Penis (tissue), 1 donor: Measurements from ENCODE around the genes FSIP2 and COL5A2.

DNA sequence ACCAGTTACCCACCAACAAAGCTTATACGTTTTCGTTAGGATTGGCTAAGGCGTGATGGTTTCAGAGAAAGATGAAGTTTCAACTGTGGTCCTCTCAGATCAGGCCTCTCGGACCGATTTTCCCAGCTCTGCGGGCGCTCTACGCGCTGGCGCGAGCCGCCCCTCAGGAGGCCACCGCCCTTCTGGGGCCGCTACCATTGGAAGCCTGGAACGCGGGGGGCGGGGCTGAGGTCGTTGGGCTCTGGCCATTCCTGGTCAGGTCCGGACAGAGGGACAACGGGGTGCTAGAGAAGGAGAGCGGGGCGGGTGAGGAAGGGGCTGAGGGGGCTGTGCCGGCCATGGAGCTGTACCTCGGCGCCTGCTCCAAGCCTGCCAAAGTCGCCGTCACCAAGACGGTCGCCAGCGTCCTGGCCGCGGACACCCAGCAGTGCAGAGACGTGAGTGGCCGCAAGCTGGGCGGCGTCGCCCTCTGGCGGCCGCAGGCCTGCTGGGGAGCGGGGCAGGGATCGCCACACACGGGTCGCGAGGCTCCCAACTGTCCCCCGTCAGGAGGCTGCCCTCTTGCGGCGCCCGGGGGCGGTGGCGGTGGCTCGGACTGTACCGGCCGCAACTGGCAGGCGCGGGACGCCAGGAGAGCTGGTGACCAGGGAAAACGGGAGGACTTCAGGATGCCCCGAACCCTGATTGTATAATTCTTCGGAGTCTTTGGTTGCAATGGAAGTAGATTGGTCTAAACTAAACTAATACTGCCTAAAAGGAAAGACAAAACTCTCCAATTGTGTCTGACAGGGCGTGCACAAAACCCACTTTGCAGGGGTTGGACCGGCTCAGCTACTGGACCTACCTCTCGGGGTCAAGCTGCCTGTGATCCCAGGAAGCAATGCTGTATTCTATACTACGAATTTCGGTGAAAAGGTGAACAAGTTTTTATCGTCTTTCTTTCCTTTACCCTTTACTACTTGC, at the start of gene FSIP2:
Gene FSIP2, plus strand, starts transcription at position 248 of the 963 bp plus-strand sequence.
- PRO-cap = no peak

- PRO-cap = no peak
Measured at GRCh38 chr2:186006756-186007676, 268.4 kb downstream of the FSIP2 start.

DNA sequence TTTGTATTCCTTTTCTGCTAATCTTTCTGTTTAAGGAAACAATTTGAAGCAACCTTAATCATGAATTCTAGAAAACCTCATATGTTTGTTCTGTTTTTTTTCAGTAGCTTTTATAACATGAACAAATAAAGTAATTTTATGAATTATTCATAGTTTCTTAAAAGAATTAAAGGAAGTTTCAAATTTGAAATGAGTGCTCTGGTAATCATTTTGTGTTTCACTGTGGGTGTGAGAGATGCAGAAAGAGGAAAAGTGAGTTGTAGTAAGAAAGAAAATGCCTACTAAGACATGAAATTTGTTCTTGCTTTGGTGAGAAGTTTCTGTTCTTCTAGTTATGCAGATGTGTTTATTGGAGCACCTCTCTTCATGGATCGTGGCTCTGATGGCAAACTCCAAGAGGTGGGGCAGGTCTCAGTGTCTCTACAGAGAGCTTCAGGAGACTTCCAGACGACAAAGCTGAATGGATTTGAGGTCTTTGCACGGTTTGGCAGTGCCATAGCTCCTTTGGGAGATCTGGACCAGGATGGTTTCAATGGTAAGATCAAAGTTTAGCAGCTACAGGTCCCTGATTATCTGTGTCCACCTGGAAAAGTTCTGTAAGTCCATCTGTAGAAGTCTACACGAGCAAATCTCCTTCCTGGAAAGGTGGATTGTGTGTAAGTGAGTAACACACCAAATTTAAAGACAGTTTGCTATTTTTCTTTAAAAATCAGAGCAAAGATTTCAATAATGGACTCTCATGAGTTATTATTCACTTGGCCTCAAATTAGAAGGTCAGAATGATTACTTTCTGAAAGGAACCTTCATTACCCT, 51.4 kb downstream of the ITGAV start:
- PRO-cap = no peak

DNA sequence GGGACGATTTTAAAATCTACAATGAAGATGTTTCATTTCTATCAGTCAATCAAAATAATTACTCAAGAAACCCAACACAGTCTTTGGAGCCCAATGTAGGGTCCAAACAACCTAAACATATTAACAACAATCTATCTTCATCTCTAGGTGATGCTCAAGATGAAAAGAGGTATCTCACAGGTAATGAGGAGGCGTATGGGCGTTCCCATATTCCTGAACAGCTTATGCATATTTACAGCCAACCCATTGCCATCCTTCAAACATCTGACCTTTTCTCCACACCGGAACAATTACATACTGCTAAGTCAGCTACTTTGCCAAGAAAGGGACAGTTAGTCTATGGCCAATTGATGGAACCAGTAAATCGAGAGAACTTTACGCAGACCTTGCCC, 67.8 kb downstream of the FAM171B start:
- PRO-cap = no peak

DNA sequence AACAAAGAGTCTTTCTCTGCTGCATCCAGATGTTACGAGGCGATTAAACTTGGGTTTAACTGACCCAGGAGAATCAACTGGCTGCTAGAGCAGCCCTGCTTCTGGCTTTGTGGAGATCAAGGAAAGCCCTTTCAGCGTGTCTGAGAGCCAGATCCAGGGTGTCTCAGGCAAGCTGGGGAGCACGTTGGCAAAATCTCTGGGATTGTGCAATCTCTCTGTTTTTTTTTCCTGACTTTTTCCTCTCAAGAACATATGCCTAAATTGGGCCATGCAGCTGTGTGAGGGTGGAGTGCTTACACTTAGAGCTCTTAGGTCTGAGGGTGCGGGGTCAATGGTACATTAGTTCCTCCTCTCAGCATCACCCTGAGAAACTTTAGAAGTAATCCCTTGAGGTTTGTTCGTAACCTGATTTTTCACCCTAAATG, 38.2 kb upstream of the ZSWIM2 start:
- PRO-cap = no peak

- PRO-cap = no peak
Measured at GRCh38 chr2:187504785-187505737, 49.2 kb downstream of the TFPI start.

DNA sequence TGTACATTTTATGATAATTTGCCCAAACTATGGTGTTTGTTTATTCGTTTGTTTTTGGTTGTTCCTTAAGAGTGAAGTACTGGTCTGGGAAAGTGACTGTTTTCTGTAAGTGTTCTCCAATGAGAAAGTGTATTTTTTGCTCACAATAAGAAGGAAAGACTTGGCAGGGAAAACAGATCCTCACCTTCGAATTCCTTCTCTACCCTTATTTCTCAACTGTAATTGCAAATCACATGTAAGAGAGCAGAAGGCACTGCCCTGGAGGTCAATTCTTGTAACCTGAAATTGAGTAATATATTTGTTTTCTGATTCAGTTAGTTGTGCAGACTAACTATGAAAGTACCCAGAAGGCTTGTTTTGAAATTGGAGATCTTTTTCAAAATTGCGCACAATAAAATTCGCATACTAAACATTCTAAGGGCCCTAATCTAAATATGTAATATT, 24.3 kb downstream of the TFPI start:
- PRO-cap = no peak

DNA sequence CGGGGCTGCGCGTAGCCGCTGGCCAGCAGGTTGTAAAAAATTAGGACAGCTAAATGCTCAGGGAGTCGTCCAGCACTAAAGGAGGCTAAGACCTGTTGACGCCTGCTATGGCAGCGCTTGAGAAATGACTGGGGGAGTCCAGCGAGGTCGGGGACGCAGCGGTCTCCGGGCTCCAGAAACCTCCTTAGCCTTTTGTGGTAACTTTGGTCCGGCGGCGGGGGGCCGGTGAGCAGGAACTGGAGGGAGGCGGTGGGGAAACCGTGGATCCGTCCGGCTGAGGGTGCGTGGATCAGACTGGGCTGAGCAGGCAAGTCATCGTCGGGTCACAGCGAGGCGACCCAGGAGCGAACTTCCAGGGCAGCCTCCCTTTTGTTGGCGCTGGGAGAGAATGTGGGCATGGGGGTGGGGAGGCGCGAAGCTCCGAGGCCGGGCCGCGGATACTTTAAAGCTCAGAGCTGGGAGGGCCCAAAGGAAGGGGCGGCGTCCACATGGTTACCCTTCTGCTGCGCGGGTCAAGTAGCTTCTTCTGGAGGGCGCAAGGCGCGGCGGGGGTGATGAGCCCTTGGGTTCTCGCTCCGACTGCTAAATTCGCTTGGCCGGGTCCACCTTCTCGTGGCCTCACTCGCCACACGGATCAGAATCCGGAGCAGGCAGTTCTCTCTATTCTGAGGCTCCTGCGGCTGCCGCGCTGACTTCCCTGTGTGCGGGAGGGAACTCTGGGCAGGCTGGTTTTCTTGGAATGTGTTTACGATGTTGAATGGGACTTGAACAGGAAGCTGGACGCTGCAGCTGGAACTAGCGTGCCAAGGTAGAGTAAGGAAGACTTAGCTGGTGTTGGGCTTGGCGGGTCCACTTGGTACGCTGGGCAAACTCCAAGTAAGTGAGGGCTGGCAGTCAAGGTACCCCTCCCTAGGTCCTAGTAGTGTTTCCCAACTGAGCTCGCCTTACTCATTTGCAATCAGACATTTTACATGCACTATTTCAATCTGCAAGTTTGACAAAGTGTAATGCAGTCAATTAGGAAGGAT, 945 bp downstream of the GULP1 start:
- PRO-cap = bidirectional peak, plus-strand start at position 120 of the sequence, minus-strand start outside the sequence; bidirectional peak, plus-strand start at position 522 of the sequence, minus-strand start at position 343 of the sequence; bidirectional peak, plus-strand start at position 816 of the sequence, minus-strand start at position 705 of the sequence

GRCh38 chr2:188400252-188400952, 108.7 kb downstream of the GULP1 start:
- PRO-cap = no peak

DNA sequence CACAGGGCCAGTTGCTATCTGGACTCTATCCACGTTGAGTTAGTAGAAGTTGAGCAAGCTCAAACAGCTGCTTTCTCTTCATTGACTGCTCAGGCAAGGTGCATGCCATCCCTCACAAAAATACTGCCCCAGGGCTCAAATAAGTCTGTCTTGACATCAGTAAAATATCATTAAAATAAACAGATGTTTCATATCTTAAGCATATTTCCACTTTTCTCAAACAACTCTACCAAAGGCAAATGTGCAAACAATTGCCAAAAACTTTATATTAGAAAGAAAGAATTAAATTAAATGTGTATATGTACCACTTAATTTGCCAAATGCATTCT, 14.7 kb downstream of the COL5A2 start:
- PRO-cap = no peak

GRCh38 chr2:189179009-189180002, at the start of gene COL5A2:
TSS of gene COL5A2 (minus strand) at chr2:189179761.
- PRO-cap = bidirectional peak, plus-strand start at chr2:189179849, minus-strand start at chr2:189179761

- PRO-cap = unidirectional peak, minus-strand start at chr2:189210848
Measured at GRCh38 chr2:189210641-189211187, 31.2 kb upstream of the COL5A2 start.

- PRO-cap = no peak
Measured at GRCh38 chr2:189217412-189217994, 37.9 kb upstream of the COL5A2 start.

- PRO-cap = no peak
Measured at GRCh38 chr2:189286076-189286649, 106.6 kb upstream of the COL5A2 start.

GRCh38 chr2:189440600-189440971, 688 bp upstream of the WDR75 start:
- PRO-cap = no peak

GRCh38 chr2:189524611-189525247, 55.9 kb downstream of the SLC40A1 start:
- PRO-cap = no peak

- PRO-cap = no peak
Measured at GRCh38 chr2:189526760-189527751, 53.5 kb downstream of the SLC40A1 start.

- PRO-cap = no peak
Measured at GRCh38 chr2:189581853-189582505, 1.4 kb upstream of the SLC40A1 start.

DNA sequence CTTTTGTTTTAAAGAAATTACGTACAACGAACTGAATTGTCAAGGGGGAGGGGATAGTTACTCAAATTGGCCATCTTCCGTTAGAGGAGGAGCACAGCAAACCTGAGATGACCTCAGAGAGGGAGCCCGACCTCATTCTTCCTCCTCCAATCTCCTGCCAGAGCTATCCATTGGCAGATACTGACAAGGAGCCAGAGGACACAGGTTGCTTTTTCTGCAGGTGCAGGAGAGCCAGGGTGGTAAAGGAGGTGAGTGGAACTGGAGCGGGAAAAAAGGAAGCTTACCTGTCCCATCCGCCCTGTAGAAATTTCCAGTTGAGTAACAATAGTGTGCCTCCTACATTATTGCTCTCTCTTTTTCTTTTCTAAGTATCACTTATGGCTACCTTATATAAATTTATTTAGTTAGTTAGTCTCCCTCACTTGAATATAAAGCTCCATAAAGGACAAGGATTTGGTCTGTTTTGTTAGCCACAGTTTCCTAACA, 24.2 kb downstream of the ANKAR start:
- PRO-cap = no peak

GRCh38 chr2:189702680-189703442, 28.4 kb downstream of the ANKAR start:
- PRO-cap = no peak